B cell (primary cell): ENCODE data around the genes RMI1, AGTPBP1 and GOLM1.

DNA sequence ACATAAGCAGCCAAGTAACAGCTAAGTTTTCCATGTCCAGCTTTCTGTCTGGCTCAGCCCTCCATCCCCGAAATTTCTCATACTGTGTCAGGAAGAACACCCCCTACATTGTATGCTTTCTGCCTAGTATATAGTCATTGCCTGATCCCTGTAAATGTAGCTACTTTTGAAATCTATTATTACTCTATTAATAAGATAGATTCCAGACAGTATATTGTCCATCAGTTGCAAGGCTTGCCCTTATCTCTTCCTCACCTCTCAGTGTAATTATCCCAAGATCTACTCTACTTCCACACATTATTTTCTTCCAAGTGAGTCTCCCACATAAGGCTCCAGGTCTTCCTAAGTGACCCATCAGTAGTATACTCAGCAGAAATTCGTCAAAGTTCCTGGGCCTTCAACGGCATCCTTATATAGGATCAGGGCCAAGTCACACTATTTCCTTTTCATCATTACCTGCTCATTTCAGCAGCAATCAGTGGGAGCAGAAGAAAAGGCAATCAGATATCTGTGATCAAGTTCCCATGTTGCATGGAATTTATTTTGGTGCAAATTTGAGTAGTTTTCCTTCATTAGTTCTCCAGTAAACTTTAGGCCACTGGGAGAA is 20.2 kb downstream of the GKAP1 start:
- PRO-cap: no peak
- CAGE, long polyA plus RNA: no peak

GRCh38 chr9:83806293-83806613 is 11.3 kb downstream of the GKAP1 start:
- PRO-cap: no peak
- CAGE, long polyA plus RNA: no peak

DNA sequence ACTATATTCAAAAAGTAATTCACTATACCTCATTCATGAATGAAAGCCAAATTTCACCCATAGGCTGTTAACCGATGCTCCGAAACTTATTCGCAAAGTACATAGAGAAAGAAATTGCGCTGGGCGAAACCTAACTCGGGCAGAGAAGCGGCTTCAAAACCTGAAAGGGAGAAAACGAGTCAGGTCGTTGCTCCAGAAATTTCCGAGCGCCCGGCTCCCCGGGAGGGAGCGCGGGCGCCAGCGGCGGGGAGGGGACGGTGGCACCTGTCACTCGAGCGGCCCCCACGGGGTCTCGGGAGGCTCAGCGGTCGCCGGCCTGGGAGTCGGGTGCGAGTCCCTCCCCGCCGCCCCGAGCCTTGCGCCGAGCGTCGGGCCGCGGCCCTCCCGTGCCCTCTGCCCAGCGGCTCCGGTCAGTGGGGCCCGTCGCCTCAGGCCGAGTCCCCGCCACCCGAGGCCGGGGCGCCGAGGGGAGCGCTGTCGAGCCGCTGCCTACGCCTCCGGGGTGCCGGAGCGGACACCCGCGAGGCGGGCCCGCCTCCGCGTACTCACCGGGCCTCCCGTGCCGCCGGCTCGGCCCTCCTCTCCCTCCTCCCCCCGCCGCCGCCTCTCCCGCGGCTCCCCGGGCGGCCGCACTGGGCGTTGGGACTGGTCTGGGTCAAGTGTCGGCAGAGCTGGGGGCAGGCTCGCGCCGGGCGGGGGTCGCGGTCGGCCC is 445 bp downstream of the GKAP1 start:
- PRO-cap: bidirectional peak, plus-strand start at position 321 of the sequence, minus-strand start at position 294 of the sequence
- CAGE, long polyA plus RNA: no peak

- PRO-cap: no peak
- CAGE, long polyA plus RNA: no peak
Observed at GRCh38 chr9:83935101-83935614, 13.9 kb upstream of the KIF27 start.

- PRO-cap: no peak
- CAGE, long polyA plus RNA: no peak
Observed at GRCh38 chr9:83971312-83972504, 8.3 kb downstream of the HNRNPK start.

DNA sequence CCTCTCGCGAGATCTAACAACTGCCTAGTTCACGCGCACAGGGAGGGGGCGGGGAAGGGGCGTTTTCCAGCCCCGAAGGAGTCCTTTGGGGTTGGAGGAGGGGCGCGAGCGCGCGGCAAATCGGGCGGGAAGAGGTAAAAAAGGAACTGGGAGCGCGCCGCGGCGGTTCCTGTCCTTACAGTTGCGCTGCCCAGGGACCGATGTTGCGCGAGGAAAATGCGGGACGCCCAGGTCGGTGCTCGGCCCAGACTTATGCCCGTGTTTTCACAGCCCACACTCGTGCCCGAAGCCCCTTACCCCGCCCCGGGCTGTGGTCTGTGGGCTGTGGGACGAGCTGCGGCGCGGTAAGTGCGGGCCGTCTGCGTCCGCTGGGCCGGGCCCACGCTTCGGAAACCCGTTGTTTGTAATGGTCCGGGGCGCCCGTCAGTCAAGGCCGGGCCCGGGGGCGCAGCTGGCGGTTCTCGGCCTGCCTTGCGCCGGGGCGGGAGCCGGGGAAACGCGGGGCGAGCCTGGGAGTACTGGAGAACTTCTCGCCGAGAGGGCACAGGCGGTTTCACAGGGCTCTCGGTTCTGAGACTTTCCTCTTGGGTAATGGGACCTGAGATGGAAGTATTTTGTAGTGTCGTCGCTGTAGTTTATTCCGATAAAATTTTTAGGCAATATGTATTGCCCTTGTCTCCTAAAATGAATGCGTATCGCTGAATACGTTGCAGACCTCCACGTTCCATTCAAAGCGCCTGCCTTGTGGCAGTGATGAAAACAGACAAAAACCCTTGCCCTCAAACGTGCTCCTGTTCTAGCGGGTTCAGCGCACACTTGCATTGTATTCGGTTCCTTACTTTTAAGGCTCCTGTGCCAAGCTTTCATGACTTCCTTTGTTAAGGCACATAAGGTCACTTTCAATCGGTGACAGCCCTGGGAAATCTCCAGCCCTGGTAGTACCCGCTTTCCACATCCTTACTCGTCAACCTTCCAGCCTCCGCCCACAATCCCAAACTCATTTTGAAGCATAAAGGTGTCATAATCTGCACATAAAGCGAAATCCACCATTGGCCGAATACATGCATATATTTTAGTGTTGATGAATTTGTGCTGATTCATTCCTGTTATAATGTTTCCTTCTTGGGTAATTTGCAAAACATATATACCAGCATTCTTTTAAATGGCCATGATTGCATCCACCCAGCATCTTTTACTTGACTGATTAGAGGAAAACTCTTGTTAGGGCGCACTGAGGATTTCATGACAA is at the start of gene RMI1:
Gene RMI1, plus strand, starts transcription at position 145 of the 1,249 bp plus-strand sequence.
- PRO-cap: bidirectional peak, plus-strand start at position 178 of the sequence, minus-strand start outside the sequence; bidirectional peak, plus-strand start at position 426 of the sequence, minus-strand start at position 394 of the sequence; unidirectional peak, minus-strand start at position 686 of the sequence
- CAGE, long polyA plus RNA: no peak

DNA sequence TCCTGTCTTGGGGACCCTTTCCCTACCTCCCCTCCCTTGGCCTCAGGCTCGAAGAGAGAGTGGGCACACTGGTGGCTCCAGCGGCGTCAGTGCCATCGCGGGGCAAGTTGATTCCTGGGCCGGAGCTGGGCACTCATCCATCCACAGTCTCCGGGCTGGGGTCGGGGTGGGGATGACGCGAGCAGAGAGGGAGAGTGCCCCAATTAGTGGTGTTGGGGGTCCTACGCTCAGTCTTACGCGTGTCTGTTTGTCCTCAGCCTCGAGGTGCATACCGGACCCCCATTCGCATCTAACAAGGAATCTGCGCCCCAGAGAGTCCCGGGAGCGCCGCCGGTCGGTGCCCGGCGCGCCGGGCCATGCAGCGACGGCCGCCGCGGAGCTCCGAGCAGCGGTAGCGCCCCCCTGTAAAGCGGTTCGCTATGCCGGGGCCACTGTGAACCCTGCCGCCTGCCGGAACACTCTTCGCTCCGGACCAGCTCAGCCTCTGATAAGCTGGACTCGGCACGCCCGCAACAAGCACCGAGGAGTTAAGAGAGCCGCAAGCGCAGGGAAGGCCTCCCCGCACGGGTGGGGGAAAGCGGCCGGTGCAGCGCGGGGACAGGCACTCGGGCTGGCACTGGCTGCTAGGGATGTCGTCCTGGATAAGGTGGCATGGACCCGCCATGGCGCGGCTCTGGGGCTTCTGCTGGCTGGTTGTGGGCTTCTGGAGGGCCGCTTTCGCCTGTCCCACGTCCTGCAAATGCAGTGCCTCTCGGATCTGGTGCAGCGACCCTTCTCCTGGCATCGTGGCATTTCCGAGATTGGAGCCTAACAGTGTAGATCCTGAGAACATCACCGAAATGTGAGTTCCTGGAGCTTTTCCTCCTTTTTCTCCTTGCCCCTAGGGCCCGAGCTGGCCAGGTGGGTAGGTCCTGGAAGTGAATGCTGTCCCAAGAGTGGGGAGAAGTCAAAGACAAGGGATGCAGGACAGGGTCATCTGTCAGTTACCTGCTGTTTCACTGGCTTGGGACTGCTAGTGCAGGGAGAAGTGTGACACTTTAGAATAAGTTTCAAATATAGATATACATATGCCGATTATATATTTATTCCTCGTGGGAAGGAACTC is 943 bp downstream of the NTRK2 start:
- PRO-cap: no peak
- CAGE, long polyA plus RNA: no peak

GRCh38 chr9:85077073-85077628 is 407.6 kb downstream of the NTRK2 start:
- PRO-cap: no peak
- CAGE, long polyA plus RNA: no peak

DNA sequence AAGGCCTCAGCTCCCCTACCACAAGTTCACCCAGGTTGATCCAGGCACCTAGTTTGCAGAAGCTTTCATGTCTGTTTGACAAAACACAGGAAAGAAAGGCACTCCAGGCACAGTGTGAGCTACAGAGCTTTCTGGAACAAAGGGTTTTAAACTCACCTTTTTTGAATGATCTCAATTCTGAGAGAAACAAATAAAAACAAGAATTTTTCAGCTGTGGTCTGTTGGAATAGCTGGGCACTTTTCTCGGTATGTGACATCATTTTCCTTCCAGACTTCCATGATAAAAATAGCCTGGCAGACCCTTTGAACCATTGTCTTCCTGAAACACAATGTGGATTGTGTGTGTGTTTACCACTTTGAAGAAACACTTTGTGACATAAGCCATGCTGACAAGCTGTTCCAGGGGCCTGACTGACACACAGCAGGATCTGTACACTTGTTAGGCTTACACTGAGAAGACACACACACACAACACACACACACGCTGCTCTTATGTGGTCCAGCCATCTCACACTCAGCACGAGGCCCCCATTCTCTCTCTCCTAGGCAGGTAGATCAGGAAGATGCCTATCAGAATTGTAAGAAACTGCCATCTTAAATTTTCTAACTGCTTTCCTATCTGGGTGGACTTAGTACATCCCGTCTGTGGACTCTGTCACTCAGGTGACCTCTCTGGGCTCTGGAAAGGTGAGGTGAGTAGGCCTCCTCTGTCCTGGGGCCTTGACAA is 214.1 kb downstream of the AGTPBP1 start:
- PRO-cap: no peak
- CAGE, long polyA plus RNA: no peak

GRCh38 chr9:85741397-85742389 is at the start of gene AGTPBP1:
TSS of gene AGTPBP1 (minus strand) at chr9:85741954.
- PRO-cap: bidirectional peak, plus-strand start at chr9:85741618, minus-strand start at chr9:85741503; bidirectional peak, plus-strand start at chr9:85742222, minus-strand start at chr9:85741848
- CAGE, long polyA plus RNA: no peak

DNA sequence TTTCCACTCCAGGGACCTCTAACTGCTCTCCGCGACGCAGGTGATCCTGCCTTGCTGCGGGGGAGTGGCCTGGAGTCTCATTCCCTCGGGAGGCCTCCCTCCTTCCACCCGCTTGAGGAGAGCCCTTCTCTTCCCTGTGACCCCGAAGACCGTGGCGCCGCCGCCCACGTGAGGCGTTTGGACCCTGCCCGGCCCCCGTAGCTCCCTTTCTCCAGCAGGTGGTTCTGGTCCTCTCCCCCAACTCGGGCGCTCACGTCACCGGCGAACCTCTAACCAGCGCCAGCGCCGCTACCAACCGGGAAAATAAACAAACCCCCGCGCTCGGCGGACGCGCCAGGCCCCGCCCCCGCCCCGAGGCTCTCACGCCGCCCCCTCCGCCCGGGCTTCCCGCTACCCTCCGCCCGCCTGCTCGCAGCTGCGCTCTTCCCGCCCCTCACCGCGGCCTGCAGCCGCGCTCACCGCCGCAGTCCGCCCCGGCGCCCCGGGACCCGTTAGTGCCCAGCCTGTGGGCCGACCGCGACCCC is 63.2 kb upstream of the AGTPBP1 start:
- PRO-cap: bidirectional peak, plus-strand start at position 390 of the sequence, minus-strand start at position 244 of the sequence
- CAGE, long polyA plus RNA: no peak

- PRO-cap: no peak
- CAGE, long polyA plus RNA: no peak
Observed at GRCh38 chr9:86027767-86028364, 71.5 kb downstream of the GOLM1 start.

GRCh38 chr9:86035214-86035937 is 64.0 kb downstream of the GOLM1 start:
- PRO-cap: no peak
- CAGE, long polyA plus RNA: no peak

DNA sequence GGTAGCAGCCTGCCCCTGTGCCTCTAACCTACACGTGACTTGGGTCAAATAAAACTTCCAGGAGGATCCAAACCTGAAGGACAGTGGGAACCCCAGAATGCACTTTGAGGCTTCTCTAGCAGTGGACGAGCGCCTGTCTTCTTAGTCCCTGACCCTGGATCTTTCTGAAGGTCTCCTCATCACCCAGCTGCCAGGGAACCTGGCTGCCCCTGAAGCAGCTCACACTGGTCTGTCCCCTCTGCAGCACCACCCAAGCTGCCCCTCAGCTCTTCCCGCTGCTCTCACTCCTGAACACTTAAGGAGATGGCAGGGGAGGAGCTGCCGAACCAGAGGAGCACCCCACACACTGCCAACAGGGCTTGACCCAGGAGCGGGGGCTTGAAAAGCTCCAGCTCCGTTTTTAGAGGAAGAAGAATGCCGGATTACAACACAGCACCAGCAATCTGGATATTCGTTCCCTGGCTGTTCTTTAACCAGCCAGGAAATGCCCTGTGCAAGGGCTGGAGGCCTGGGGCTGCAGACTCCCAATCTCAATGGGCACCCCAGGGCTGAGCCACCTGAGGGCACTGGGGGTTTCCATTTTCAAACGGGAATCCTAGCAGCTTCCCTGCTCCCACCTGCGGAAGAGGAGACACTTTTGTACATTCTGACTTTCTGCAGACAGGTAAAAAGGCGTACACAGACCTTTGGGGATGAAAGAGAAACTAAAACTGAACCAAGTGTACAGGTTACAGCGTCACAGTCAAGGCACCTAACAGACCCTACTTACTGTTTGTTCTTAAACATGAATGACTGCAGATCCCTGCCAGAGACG is 36.4 kb downstream of the GOLM1 start:
- PRO-cap: no peak
- CAGE, long polyA plus RNA: no peak

- PRO-cap: no peak
- CAGE, long polyA plus RNA: no peak
Observed at GRCh38 chr9:86098474-86099739, at the start of gene GOLM1. TSS of gene GOLM1 (minus strand) at chr9:86099558.

- PRO-cap: no peak
- CAGE, long polyA plus RNA: no peak
Observed at GRCh38 chr9:86127278-86127923, 28.0 kb upstream of the GOLM1 start.

GRCh38 chr9:86352549-86353257 is 1.5 kb downstream of the TUT7 start:
- PRO-cap: no peak
- CAGE, long polyA plus RNA: no peak

DNA sequence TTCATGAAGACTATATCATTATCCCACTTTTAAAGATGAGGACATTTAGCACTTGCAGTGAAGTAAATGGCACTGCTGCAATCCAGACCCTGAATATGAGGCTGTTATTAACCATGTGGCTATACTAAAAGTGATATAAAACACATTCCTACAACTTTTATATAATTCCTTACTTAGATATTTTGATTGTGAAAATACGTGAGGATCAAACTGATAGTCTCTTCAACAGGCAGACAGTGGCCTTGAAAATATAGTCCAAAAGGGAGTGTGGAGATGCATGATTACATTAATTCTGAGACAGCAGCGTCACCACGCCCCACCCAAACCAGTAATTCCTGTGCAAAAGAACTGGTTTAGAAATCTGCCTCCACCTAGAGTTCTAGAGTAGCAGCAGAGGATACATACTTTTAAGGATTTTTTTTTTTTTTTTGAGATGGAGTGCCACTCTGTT is 1.5 kb upstream of the TUT7 start:
- PRO-cap: no peak
- CAGE, long polyA plus RNA: no peak

- PRO-cap: no peak
- CAGE, long polyA plus RNA: no peak
Observed at GRCh38 chr9:86707959-86708563, 239.2 kb downstream of the GAS1 start.

DNA sequence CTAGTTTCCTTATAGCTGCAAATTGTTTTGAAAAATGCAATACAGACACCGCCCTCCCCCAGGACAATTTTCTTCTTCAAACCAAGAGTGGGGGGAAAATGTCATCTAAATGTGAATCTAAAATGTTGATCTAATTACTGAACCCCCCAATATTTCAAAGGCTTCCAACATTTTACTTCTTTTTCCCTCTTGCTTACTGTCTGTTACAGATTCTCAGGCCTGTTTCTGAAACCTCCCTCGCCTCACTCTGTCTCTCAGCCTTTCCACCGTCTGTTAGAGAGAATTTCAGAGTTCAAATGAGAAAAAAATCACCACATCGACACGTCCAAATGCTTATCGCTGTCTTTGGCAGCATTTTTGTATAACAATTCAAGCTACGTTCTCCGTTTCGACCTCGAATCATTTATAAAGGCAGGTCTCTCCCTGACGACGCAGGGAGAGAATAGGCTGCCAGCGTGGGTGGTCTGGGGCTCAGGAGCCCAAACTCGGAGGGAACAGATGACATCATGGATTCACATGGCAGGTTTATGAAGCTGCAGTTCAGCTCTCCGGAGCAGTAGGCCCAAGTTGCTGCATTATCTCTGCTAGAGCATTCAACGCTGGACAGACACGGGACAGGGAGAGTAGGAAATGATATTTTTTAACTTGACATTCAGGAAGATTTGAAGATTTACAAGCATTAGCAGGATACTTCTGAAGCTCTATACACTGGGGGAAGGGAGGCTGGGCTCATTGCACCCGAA is 139.8 kb downstream of the GAS1 start:
- PRO-cap: no peak
- CAGE, long polyA plus RNA: no peak